Umbilical cord (tissue), 2 donors: ENCODE measurements around a stretch of chr2.

GRCh38 chr2:61288065-61288460 lies 126.1 kb downstream of the C2orf74 start:
- RAMPAGE, long total RNA: no peak

DNA sequence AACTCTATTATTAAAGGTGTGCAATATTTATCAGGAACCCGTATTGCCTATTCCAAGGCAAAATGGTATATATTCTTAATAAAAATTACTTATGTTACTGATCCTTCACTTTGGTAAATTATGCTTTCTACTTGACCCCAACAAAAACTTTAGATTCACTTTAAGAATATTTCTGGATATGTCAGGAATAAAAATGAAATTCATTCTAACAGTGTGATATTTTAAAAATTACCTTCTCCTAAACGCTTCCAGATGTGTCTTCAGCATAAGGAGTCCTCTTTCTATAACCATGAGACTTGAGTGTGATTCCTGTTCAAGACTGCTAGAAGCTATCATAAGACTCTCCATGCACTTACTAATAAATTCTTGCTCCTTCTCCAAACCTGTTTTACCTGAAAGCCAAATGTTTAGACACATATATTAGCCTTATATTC lies 152.4 kb downstream of the C2orf74 start:
- RAMPAGE, long total RNA: no peak

- RAMPAGE, long total RNA: no peak
These were observed 964 bp downstream of the USP34 start for GRCh38 chr2:61469785-61470460.

DNA sequence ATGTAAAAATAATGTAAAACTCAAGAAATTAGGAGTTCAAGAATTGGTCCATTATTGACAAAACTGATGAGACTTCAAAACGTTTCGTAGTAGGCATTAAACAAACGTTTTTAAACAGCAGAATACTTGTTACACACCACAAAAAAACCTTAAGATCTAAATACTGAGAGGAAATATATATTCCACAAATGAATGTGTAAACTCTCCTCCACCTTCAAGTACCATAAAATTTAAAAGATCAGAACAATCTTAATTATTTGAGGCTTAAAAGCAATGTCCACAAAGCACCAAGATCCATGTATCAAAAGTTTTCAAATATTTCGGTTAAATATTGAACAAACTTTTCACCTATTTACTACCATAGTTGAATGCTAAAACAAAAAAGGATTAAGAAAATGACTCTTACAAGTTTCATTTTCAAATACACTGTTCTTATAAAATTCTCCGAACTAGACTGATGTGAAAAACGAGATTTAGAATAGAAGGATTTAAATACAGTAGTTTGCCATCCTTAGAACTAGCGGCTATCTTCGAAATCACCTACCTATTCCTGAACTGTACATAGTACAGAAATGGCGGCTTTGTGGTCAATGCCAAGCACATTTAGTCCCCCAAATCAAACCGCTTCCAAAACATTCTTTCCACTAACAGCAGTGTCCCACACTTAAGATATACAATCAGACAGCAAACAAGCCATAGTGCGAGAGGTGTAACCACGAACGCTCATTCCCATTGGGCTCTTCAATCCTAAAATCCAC lies 2.3 kb downstream of the XPO1 start:
- RAMPAGE, long total RNA: no peak

GRCh38 chr2:61538413-61538933 lies 317 bp upstream of the XPO1 start:
- RAMPAGE, long total RNA: no peak

- RAMPAGE, long total RNA: no peak
These were observed 140.4 kb downstream of the FAM161A start for GRCh38 chr2:61713335-61714042.

DNA sequence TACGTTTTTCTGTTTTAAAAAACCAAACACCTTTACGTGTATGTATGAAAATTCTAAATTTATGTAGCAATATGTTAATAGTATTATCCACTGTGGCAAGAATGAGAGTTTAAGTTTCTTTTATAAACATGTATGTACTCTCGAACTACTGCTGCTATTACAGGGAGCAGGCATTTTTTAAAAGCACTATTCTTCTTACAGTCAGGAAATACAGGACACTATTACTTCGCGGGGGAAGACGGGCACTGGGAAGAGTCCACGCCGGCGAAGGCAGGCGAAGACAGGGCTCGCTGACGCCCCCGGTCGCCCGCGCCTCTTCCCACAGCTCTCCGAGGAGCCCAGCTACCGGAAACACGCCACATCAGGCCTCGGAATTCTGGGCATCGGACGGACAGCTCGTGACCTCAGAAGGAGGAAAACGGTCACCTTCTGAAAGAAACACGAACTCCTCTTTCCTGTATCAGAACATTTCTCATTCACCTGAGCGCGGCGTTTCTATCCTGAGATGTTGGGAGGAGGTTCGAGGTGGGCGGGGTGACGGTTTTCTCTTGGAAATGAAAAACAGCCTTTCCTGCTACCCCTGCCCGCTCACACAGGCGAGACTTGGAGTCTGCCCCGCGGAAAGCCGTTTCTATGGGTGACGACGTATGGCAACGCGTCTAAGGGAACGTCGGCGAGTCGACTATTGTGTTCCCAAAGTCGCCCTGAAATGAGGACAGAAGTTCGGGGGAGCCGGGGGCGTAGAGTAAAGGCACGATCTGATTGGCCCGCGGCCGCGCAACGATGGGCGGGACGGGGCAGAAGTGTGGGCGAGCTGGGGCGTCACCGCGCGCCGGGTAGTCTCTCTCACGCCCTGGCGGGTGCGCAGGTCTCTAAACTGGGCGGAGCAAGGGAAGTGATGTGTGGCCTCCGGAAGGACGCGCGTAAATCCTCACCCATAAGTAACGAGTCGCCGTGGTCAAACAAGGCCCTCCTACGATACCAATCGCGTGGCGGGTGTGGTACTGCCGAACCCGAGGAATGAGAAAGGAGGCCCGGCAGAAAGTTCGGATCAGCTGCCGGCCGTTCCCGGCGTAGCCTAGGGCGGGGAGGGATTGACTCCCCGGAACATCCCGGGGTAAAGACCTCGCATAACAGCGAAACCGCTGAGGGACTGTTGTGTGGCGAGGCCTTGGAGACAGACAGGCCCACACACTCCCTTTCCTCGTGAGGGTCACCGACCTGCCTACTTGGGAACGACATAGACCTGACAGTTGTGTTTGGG lies 89.9 kb downstream of the FAM161A start:
- RAMPAGE, long total RNA: no peak

- RAMPAGE, long total RNA: no peak
These were observed 83.1 kb downstream of the FAM161A start for GRCh38 chr2:61770685-61771221.

DNA sequence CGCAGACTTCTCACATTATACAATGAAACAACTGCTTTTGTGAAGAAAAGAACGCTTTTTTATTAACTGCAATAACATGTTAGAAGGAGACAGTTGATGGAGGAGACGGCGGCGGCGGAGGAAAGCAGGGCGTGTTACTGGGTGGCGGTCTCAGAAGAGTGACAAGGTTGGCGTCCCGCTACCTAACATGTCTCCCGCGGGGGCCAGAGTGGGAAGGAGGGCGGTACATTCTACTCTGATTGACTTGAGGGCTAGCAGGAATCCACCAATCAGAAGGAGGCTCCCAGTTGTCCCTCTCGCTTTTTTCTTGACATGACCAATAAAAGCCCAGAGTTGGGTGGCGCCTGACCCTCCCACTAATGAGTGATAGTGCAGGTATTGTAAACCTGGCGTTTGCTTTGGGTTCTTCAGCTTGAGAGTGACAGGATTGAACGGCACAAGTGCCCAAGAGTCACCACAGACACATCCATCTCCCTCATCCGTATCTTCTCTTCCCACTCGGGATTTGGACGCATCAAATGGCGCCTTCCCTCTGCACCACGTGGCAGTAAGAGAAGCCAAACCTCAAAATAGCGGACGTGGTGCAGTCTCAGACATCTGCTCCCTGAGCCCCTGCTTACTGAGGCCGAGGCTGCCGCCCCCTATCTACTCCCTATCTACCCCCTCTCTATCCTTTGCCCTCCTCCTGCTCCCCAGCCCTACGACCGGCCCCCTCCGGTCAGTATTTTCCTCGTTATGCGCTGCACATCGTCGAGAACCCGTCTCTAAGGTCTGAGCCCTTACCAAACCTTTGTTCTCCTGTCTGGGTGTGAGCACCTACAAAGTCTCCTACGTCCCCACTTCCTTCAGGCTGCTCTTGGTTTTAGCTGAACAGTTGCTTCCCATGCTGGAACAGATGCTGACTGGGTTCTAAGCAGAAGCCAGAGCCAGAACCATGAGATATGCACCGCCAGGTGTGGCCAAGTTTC lies 760 bp upstream of the FAM161A start:
- RAMPAGE, long total RNA: no peak

GRCh38 chr2:62053073-62053659 lies 142.7 kb upstream of the B3GNT2 start:
- RAMPAGE, long total RNA: no peak

DNA sequence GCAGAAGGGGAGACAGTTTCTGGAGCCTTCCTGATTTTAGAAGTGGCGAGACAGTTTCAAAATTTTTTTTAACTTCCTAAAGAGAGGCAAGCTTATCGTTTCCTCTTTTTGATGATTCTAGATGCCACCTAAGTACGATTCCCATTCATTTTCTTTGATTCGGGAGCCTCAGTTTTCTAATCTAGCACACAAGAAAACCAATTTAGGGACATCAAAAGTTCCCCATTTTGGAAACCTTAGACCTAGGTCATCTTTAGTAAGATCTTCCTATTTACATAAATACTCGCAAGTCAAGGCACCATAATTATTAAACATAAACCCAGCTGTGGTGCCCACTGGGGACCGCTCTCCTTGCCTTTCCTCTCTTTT lies 96.8 kb upstream of the B3GNT2 start:
- RAMPAGE, long total RNA: no peak

DNA sequence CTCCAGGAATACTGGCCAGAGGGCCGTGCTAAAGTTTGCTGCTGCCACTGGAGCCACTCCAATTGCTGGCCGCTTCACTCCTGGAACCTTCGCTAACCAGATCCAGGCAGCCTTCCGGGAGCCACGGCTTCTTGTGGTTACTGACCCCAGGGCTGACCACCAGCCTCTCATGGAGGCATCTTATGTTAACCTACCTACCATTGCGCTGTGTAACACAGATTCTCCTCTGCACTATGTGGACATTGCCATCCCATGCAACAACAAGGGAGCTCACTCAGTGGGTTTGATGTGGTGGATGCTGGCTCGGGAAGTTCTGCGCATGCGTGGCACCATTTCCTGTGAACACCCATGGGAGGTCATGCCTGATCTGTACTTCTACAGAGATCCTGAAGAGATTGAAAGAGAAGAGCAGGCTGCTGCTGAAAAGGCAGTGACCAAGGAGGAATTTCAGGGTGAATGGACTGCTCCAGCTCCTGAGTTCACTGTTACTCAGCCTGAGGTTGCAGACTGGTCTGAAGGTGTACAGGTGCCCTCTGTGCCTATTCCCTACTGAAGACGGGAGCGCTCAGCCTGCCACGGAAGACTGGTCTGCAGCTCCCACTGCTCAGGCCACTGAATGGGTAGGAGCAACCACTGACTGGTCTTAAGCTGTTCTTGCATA lies 49.2 kb upstream of the B3GNT2 start:
- RAMPAGE, long total RNA: no peak

- RAMPAGE, long total RNA: no peak
These were observed 17.2 kb upstream of the B3GNT2 start for GRCh38 chr2:62178667-62179090.

DNA sequence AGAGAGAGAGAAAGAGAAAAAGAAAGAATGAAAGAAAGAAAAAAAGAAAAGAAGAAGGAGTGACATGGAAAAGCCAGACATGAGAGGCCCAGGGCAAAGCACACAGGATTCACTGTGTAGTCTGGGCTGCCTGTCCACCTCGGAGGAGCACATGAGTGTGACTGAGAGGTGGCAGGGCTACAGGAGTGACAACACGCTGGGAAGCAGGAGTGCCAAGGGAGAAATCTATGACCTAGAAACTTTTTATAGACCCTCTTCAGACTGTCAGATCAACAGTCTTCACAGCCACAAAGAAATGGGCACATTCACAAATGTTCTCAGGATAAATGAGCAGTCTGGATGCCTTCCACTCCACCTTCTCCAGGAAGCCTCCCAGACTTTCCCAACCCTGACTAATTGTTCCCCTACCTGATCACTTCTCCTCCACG lies 6.1 kb upstream of the B3GNT2 start:
- RAMPAGE, long total RNA: no peak

GRCh38 chr2:62304497-62305422 lies 108.8 kb downstream of the B3GNT2 start:
- RAMPAGE, long total RNA: no peak

GRCh38 chr2:62306605-62307658 lies 111.0 kb downstream of the B3GNT2 start:
- RAMPAGE, long total RNA: no peak

- RAMPAGE, long total RNA: no peak
These were observed 64.4 kb downstream of the TMEM17 start for GRCh38 chr2:62441286-62442275.

DNA sequence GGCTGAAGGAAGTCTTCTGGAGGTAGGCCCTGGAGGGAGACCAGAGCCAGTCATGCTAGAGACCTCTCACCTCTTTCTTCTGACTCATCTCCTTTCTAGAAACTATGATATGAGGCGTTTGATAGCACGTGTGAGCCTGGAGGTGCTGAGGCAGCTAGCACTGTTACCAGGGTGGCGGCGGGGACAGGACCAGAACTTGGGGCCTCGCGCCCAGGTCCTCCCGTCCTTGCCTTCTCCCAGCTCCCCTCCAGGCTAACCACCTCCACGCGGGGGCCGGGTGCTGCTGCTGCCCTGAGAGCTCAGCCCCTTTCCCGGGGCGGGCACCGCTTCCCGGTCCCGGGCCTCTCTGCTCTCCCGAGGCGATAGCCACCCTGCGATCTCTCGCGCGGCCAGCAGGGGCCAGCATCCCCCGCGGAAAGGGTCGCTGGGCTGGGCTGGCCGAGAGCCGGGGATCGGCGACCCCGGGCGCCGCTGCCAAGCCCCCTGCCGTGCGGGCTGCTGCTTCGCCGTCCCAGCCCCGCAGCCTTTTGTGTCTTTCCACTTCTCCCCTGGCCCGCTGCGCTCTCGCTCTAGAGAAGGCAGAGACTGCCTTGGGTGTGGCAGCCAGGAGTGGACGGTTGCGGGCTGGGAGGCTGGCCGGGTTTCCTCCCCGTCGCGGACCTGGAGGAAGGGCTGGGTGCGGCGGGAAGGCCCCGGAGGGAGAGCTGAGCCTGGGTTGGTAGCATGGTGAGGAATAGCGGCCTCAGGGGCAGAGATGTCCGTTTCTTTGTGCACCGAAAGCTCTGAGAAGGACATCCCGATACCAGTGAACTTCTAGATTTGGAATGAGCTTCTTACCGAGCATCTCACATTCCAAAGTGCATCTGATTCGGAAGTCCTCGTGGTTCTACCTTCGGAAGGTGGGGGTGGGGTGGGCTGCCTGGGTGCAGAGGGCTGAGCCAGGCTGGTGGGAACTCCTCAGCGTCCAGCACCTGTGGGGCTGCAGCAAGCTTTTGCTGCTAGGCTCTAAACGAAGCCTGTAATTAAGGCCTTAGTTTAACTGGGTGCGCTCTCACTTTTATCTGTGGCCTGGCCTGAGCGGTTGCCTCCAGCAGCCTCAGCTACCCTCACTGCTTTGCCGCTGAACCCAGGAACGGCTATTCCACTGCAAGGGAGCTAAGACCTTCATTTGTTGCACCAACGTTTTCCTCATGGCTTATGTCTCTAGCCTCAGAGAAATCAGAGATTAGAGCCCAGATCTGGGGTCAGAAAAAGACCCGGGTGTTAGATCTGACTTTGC lies 48.8 kb downstream of the TMEM17 start:
- RAMPAGE, long total RNA: no peak

- RAMPAGE, long total RNA: no peak
These were observed 392 bp upstream of the TMEM17 start for GRCh38 chr2:62506449-62506724.

GRCh38 chr2:62730400-62731046 lies 25.0 kb downstream of the EHBP1 start:
- RAMPAGE, long total RNA: no peak